BJ (cell line): Measurements from ENCODE around the gene GLRA3.

GRCh38 chr4:174523004-174523206 is 617 bp upstream of the HPGD start:
- CAGE, long polyA plus RNA = no peak
- RRBS = no CpG with 5 or more reads among the region's 4 CpGs

DNA sequence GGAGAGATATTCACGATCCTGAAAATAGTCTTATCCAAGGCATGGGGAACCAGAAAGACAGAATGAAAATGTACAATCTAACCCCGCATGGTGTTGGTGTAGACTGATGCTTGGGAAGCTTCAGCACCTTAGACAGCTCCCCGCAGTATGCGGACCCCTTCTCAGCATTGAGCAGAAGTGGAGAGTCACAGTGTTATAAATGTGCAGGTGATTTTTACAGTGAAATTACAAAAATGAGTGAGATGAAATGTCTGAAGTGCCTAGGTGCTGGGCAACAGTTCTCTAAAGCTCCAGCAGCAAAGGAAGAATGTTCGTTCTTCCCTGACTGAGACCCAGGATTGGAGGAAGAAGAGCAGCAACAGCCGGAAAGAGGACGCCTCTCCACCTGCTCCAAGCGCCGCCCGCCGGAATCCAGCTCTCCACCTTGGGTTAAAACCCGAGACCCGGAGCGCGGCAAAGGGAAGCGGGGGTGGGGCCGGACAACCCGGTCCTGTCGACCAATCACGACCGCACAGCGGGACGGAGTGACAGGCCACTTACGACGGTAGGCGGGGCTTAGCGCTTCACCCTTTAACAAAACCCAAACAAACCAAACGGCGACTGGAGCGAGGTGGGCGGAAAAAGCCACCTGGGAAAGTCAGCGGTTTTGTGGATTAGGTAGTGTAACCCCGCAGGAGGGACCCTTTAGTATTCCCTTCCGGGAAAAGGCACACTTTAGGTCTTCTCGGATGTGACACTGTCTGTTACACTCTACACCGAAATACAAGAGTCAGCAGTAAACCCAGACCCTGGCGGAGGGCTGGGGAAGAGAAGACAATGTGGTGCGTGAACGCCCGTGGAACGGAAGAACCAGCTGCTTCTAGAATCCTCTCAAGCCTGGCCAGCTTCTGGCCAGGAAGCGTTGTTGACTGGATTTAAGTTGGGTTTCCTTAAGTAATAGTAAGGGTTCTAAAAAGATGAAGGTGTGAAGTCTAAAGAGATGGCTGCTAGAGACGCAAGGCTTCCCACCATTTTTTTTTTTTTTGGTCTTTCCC is at the start of gene GLRA3:
Gene GLRA3 (minus strand): TSS at position 431 of the 1,034 bp plus-strand sequence.
- CAGE, long polyA plus RNA = no peak
- RRBS = 4% methylated on average over 6 of the region's 43 CpGs

DNA sequence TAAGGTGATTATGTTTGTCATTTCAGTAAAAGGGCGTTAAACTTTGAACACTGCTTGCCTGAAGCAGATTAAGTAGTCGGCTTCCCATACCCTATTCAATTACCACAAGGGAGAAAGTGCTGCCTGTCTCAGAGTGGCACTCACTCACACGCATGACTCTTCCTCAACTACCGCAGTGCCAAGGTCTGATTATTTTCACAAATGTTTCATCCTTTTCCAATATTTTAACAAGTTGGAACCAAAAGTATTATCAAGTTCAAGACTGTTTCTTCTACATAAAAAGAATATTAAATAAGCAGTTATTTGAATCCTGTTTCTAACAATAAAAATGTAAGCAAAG is 10.9 kb downstream of the VEGFC start:
- CAGE, long polyA plus RNA = no peak
- RRBS = no CpG with 5 or more reads among the region's 4 CpGs

DNA sequence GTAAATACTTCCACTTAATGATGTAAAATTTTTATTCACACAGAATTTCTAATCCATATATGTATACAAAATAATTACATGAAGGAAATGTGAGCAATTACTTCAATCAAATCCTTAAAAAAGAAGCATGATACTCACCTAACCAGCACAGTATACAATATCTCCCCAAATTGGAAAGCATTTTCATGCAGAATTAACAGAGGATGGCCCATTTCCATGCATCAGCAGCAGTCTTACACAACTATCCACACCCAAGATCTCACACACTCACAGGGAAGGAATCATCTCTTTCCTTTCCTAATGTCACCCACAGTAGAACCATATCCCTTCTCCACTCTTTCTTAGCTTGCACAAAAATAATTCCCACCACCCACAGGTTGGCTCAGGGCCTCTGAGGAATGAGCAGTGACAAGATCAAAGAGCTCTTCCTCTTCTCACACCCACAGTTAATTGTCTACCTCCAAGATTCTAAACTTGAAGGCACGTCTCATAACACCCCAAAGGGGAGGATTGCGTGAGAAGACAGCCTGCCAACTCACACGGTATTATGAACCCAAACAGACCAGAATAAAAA is 217.6 kb upstream of the VEGFC start:
- CAGE, long polyA plus RNA = no peak
- RRBS = no CpG with 5 or more reads among the region's 3 CpGs

DNA sequence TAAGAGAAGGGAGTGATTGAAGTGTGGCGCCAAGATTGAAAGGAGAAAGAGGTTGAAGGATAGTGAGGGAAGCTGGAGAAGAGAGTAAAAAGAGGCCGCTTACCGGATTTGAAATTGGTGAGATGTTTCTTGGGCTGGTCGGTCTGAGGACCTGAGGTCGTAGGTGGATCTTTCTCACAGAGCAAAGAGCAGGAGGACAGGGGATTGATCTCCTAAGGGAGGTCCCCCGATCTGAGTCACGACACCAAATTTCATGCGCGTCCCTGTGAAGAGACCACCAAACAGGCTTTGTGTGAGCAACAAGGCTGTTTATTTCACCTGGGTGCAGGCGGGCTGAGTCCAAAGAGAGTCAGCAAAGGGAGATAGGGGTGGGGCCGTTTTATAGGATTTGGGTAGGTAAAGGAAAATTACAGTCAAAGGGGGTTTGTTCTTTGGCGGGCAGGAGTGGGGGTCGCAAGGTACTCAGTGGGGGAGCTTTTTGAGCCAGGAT is 1727.7 kb upstream of the AGA start:
- CAGE, long polyA plus RNA = no peak
- RRBS = no CpG with 5 or more reads among the region's 13 CpGs

GRCh38 chr4:181420659-181420939 is 822.6 kb upstream of the TENM3 start:
- CAGE, long polyA plus RNA = no peak
- RRBS = no CpG with 5 or more reads among the region's 2 CpGs

GRCh38 chr4:182084866-182085570 is 158.2 kb upstream of the TENM3 start:
- CAGE, long polyA plus RNA = no peak
- RRBS = no CpG with 5 or more reads among the region's 6 CpGs

DNA sequence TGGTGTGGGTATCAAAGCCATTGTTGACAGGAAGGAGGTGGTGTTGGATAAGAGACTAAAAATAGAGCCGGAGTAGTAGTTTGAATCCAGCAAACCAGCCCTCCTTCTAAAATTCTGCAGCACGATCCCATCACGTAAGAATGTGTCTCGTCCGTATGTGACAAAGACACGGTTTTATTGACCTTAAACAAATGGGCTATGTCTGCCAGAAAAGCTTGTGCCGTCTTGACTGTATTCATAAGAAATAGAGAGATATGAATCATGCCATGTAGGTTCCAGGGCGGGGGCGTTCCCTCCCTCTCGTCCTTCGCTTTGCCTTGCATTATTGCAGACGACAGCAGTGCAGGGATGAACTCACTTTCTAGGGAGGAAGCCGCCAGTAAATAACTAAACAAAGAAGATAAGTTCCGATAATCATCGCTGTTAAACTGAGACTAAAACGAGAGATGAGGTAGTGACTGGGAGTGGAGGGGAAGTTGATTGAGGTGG is 3.3 kb downstream of the TENM3 start:
- CAGE, long polyA plus RNA = no peak
- RRBS = no CpG with 5 or more reads among the region's 16 CpGs

- CAGE, long polyA plus RNA = no peak
- RRBS = no CpG with 5 or more reads among the region's 2 CpGs
Observed at GRCh38 chr4:182534099-182534505, 290.9 kb downstream of the TENM3 start.

DNA sequence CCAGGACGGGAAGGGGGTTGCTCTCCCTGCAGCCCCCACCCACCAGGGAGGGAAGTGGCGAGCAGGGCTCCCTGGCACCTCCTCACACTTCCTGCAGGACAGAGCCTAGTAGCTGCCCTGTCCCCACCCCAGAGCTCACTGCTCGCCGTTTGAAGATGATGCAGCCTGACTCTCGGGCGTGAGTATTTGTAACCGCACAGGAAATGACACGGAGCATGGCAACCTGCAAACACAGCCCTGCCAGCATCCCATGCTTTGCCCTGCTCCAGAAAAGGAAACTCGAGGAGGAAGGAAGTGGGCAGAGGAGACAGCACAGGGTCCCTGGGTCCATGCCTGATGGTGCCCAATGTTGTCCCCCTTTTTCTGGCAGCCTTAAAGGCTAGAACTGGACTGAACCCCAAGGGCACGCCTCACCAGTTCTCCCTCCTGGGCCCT is 108.0 kb downstream of the DCTD start:
- CAGE, long polyA plus RNA = no peak
- RRBS = no CpG with 5 or more reads among the region's 10 CpGs

GRCh38 chr4:182975556-182976266 is 58.5 kb upstream of the DCTD start:
- CAGE, long polyA plus RNA = no peak
- RRBS = no CpG with 5 or more reads among the region's 6 CpGs

- CAGE, long polyA plus RNA = no peak
- RRBS = 75% methylated on average over 3 of the region's 13 CpGs
Observed at GRCh38 chr4:183037321-183037941, 61.6 kb upstream of the WWC2 start.

GRCh38 chr4:183097192-183097608 is 1.9 kb upstream of the WWC2 start:
- CAGE, long polyA plus RNA = no peak
- RRBS = 71% methylated on average over 3 of the region's 17 CpGs

DNA sequence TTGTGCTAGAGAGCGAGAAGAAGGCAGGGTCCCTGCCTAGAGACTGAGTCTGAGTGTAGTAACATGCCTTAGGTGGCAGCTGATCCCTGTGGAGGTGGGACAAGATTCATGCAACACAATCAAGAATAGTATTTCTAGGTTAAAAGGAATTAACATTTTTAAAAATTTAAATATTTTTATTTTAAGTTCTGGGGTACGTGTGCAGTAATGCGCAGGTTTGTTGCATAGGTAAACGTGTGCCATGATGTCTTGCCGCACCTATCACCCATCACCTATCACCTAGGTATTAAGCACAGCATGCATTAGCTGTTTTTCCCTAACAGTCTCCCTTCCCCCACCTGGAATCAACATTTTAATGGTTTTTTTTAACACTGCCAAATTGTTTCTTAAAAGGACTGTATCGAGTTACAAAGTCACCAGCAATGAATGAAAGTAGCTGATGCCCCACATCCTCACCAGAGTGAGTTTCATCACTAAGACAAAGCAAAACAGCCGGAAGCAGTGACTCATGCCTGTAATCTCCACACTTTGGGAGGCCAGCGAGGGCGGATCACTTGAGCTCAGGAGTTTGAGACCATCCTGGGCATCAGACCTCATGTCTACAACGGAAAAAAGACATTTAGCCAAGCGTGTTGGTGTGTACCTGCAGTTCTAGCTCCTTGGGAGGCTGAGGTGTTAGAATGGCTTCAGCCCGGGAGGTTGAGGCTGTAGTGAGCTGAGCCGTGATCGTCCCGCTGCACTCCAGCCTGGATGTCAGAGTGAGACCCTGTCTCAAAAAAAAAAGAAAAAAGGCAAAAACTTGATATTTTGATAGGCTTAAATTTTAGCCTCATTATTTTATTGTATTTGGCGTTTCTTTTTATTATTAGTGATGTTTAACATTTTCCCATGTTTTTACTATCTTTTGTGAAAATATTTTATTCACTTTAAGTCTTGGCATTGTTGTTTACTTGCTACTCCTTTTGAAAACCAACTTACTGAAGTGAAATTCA is 84.2 kb downstream of the WWC2 start:
- CAGE, long polyA plus RNA = no peak
- RRBS = no CpG with 5 or more reads among the region's 16 CpGs

- CAGE, long polyA plus RNA = no peak
- RRBS = no CpG with 5 or more reads among the region's 3 CpGs
Observed at GRCh38 chr4:183265618-183265888, 54.5 kb downstream of the CLDN22 start.

- CAGE, long polyA plus RNA = no peak
- RRBS = 6% methylated on average over 26 of the region's 62 CpGs
Observed at GRCh38 chr4:183398171-183399137, 46.0 kb upstream of the CDKN2AIP start.

DNA sequence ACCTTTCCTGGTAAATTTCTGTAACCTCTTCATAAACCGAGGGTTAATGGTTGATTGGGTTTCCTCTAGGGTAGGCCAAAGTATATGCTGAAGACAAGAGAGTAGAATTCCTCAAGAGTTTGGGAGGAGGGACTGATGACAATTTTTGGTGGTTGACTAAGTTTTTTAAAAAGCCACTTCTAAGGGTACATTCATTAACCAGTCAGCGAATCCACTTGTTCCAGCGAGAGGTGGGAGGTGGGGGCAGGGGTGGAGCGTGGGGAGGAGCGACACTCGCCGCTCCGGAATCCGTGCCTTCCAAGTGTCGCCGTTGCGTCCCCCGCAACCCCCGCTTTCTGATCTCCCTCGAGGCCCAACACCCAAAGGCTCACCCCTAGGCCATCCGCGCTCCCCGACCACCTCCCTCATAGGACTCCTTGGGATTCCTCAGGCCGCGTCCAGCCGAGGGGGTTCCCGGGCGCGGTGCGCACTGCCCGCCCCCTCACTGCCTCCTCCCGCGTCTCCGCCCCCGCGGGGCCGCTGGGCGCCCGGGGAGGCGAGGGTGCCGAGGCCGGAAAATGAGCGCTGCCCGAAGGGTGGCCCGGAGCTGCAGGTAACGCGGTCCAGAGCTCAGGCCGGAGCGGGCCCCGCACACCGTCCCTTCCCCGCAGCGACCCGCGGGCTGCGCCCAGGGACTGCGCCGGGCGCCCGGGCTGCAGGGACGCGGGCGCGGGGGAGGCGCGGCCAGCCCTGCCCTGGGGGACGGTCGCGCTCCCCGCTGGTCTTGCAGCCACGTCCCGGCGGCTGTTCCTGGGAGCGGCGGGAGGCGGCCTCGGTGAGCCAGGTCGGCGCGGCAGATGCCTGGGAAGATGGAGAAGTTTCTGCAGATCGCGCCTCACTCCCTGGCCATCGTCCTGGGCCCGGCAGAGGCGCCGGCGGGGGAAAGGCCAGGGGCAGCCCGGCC is 108.0 kb upstream of the STOX2 start:
- CAGE, long polyA plus RNA = no peak
- RRBS = 3% methylated on average over 36 of the region's 83 CpGs

DNA sequence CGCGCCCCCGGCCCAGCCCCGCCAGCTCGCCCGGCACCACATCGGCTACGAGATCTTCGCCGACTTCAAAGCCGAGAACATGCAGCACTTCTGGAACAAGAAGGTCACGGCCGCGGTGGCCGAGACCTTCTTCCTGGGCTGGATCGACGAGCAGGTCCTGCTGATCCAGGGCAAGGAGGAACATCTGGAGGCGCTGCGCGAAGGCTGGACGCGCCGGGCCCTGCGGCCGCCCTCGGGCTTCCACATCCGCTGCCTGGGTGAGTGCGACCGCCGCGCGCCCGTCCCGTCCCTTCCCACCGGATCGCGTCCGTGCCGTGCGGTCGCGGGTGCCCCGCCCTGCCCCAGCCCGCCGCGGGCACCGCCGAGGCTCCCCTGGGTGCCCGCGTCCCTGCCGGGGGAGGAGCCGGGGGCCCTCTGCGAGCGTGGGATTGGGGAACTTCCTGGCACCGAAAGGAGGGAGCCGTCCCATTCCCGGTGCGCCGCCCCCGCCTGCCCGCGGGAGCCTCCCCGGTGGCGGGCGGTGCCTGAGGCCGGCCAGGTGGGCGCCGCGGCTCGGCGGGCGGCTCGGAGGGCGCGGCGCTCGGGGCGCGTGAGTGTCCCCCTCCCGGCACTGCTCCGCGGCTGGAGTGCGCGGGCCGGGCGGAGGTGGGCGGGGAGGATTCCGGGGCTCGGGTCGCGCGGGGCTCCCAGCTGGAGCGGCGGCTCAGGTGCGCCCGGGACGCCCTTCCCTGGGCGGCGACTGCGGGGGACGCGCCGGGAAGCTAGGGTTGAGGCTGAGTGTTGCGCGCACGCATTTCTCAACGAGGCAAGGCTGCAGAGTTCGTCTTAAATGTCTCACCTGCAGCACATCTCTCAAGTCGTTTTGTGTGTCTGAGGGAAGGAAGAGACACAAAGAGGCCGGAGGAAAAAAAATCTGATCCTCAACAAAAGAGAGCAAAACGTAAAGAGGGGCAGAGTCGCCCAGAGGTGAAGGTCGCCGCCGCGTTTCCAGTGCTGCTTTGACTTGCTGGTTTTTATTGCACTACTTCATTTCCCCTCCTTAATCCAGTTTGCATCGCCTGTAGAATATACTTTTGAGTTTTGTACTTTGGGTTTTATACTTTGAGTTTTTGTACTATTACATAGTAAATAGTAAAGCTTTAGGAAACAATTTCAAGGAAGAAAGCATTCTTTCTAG is 106.9 kb upstream of the STOX2 start:
- CAGE, long polyA plus RNA = no peak
- RRBS = 4% methylated on average over 68 of the region's 117 CpGs

DNA sequence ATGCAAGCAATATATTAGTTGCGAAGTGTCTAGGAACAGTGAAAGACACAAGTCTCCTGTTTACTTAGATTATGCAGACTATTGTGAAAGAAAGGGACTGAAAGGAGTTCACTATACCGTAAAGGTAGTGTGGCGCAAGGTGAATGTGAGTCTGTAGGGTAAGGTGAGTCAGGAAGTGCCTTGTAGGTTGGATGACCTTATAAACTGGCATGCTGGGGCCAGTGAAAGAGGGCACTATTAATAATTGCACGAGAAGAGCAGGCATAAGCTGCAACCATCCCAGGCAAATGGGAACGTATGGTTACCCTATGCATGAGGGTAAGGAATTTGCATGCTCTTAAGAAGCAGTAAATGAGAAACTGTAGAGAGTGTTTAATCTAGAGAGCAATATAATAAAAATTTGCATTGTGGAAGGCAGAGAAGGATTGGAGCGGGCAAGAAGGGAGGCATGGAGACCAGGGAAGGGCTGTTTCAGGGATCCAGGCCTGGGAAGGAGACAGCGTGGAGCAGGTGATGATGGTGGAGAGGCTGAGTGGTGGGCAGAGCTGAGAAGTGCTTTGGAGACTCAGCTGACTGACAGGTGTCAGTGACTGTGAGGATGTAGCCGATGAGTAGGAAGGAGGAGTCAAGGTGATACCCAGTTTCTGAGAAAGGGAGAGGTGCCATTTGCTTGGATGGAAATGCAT is 26.5 kb downstream of the STOX2 start:
- CAGE, long polyA plus RNA = no peak
- RRBS = no CpG with 5 or more reads among the region's 8 CpGs

DNA sequence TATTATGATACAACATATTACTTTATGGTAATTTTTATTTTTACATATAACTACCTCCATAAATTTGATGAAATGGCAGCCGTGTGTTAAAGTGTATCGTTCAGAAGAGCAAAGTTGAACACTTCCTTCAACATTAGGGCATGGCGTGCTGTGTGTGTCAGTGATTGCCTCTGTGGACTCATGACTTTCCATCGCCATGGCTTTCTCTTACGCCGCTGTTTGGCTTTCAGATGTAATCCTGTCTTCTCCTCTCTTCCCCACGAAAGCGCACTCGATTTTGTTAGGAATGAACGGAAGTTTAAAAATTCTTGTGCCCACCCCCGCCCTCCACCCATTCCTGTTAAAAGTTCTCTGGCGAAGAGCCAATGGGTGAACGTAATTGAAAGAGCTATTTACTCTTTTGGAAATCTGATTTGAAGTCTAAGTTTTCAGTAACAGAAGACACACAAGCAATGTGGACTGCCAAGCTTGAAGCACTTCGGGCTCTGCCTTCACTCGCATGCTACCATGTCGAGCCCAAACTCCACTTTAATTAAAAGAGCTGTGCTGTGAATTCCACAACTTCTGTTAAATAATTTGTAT is 115.0 kb downstream of the STOX2 start:
- CAGE, long polyA plus RNA = no peak
- RRBS = no CpG with 5 or more reads among the region's 16 CpGs